ENCODE measurements around a stretch of chr16.

GRCh38 chr16:84986220-84986795 lies 25.0 kb downstream of the ZDHHC7 start:
- PRO-cap, 3 experiments: no peak in any of the 3 experiments
- RAMPAGE, long total RNA: no peak
- RRBS, 2 experiments: no CpG with 5 or more reads among the region's 20 CpGs

DNA sequence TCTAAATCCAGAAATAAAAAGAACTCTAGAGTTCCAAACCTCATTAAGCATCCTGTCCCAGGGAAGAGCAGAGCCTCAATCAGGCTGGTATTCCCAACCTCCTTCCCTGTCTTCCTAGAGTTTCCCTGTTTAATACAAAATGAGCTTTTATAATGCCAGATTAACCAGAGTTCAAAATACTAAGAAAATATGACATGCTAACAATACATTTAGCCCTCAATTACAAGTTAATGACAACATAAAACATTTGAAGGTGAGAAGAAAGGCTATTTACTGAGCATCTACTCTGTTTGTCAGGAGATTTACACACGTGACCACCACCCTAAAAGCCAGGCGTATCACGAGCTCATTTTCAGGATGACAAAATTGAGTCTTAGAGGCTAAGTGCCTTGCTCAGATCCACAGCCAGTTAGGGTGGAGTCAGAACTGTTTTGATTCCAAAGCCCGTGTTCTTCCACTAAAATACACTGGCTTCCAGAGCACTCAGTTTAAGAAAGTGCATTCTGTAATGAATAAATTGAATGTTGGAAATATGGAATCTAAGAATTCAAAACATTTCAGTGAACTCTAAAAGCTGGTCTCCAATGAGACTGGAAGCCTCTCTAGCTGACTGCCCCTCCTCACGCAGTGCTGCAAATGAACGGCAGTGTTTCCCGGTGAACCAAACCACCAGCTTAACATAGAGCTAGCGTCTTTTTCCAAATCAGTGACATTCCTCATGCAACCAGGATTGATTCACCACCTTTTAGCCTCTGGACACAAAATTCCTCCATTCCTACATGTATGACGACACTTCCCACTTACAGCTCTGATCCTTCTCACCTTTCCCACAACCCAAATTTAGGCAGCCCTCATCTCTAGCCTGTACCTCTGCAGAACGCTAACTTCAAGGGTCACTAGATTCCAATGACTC lies 6.0 kb downstream of the ZDHHC7 start:
- PRO-cap, 3 experiments: no peak in any of the 3 experiments
- RAMPAGE, long total RNA: no peak
- RRBS, 2 experiments: no CpG with 5 or more reads among the region's 10 CpGs

- PRO-cap, 3 experiments: no peak in any of the 3 experiments
- RAMPAGE, long total RNA: no peak
- RRBS, 2 experiments: no CpG with 5 or more reads among the region's 25 CpGs
These were observed 18.6 kb downstream of the CIBAR2 start for GRCh38 chr16:85093307-85094499.

- PRO-cap, 3 experiments: no peak in any of the 3 experiments
- RAMPAGE, long total RNA: no peak
- RRBS, 2 experiments: 26 to 33% methylated on average over 5 of the region's 23 CpGs
These were observed 125.9 kb upstream of the CIBAR2 start for GRCh38 chr16:85238102-85238730.

DNA sequence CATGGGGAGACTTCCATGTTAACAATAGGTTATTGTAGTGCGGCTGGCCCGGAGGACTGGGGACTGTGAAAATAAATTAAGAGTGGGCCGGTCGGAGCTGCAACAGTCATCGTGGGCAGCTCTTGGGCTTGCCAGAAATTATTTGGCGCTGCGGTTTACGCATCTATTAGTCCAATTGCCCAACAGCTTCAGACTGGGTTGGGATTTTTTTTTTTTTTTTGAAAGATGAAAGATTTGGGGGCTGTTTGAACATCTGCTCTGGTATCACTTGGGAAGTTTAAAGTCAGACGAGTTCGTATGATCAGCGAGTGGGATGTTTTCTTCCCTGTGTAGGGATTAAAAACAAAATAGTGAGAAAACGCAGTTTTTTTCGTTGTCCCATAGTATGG lies 174.2 kb upstream of the CIBAR2 start:
- PRO-cap, 3 experiments: no peak in any of the 3 experiments
- RAMPAGE, long total RNA: no peak
- RRBS, 2 experiments: 17% methylated on average over 1 of the region's 13 CpGs; no CpG with 5 or more reads in 1 of the 2 experiments

- PRO-cap, 3 experiments: no peak in any of the 3 experiments
- RAMPAGE, long total RNA: no peak
- RRBS, 2 experiments: no CpG with 5 or more reads among the region's 4 CpGs
These were observed 176.6 kb upstream of the CIBAR2 start for GRCh38 chr16:85288958-85289284.

DNA sequence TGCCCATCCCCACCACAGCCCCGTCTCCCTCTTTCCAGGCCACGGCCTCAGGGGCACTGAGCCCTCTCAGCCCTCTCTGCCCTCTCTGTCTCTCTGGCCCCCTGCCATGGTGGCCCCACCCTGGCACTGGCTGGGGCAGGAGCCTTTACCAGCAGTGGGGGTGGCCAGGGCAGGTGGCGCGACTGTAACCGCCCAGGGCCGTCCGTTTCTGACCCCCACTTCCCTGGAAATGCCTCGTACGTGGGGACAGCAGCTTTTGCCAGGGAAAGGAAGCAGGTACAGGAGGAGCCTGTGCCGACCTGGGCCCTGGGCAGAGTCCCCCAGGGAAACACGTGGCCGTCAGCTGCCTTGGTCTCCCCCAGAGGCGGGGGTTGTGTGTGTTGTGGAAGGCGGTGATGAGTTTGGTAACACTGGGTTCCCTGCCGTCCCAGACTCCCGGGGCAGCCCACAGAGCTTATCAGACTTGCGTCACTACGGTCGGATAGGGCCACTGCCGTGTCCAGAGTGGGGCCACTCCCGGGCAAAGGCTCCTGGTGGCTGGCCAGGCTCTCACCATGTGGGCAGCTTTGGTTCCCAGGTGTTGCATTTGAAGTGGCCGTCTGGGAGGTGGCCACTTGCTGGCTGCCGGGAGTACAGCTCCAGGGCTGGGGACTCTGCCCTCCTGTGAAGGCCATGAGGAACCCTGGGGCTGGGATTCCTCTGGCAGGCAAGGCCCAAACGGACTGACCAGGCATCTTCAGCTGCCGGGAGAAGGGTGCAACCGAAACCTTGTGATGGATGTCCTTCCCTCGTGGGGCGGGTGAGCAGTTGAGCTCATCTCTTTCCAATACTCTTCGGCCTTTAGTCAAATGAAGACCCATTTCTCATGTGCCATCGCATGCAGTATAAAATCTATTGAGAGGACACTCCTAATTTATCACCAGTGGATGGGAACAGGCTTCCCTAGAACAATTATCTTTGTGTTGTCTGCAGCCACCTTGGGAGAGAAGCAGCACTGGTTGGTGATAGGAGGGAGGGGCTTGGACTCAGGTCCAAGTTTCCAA lies 249.5 kb upstream of the CIBAR2 start:
- PRO-cap, 3 experiments: no peak in any of the 3 experiments
- RAMPAGE, long total RNA: no peak
- RRBS, 2 experiments: 42 to 49% methylated on average over 8 of the region's 30 CpGs

DNA sequence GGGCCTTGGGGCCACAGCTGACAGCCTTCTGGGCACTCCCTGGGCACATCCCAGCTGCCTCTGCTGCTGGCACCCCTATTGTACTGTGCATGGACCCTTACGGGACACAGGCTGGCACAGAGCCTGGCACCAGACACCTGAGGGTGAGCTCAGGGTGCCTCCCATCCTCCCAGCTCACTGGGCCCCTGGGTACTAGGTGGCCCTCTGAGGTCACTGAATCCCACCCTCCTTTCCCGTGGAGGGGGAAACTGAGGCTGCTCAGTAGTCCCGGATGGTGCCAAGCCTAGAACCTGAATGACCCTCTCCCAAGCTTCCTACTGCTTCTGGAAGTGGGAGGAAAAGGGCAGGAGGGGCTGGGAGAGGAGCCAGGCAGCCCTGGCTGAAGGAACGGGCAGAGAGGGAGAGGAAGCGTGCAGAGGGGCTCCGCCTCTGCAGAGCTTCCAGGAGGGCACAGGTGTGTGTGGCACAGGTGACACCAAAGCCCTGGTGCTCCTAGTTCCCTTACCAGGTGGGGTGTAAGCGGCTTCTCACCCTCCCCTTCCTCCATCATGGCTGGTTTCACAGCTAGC lies 241.5 kb upstream of the GSE1 start:
- PRO-cap, 3 experiments: no peak in any of the 3 experiments
- RAMPAGE, long total RNA: no peak
- RRBS, 2 experiments: no CpG with 5 or more reads among the region's 7 CpGs

DNA sequence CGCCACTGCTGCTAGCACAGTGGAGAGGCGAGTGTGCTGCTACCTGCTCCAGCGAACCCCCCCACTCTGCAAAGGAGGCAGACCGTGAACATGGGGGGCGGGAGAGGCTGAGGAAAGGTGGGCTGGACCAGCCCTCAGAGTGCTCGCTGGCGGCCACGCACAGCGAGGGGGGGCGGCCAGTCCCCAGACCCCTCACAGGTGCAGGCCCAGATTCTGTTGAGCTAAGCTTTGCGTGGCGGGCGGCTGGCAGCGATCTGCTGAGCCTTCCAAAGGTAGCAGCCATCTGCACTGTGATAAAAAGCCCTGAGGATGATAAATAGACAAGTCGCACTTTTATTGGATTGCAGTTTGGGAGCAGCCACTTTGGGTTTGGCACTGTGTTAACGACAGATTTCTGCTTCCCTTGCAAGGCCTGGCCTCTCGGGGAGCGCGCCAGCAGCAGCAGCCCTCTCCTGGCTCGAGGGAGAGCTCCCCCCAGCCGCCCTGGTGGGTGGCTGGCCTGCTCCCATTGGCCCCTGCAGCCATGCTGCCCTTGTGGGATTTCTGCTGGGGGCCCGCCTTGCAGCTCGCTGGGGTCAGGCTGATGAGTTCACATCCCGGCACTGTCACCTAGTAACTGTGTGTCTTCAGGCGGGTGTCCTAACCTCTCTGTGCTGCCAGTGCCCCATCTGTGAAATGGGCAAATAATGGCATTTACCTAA lies 167.7 kb upstream of the GSE1 start:
- PRO-cap, 3 experiments: no peak in any of the 3 experiments
- RAMPAGE, long total RNA: no peak
- RRBS, 2 experiments: no CpG with 5 or more reads among the region's 25 CpGs

GRCh38 chr16:85459490-85460353 lies 153.4 kb upstream of the GSE1 start:
- PRO-cap, 3 experiments: no peak in any of the 3 experiments
- RAMPAGE, long total RNA: no peak
- RRBS, 2 experiments: no CpG with 5 or more reads among the region's 14 CpGs

DNA sequence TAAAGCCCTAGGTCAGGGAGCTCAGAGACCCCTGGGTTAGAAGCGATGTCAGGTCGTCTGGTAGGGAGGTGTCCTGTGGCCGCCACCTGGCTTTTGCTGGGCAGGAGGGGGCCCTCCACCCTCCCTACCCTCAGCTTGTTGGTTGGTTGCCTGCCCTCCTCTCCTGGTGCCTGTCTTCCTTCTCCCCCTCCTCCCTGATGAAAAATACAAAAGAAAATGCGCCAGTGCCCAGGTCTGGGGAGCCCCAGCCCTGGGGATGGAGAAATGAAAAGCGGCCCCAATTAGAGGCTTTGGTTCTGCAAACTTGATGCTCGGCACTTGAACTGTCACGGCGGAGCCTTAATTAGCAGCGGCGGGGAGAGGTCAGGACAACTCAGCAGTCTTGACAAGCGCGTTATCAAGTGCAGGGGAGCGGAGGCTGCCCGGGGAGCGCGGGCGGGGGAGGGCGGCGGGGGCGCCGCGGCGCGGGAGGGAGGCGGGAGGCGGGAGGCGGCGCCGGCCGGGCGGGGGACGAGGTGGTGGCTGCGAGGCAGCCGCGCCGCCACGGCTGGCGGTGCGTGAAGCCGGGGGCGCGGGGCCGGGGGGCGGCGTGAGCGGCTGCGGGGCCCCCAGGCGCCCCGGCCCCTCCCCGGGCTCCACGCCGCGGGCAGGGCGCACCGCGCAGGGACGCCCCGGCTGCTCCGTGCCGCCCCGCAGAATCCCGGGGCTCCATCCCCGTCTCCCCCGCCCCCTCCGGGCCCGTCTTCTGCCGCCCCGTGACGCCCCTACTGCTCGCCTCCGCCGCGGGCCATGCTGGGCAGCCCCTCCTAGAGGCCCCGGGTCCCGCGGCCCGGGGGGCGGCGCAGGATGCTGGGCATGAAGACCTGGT lies 150.7 kb upstream of the GSE1 start:
- PRO-cap, 3 experiments: no peak in any of the 3 experiments
- RAMPAGE, long total RNA: no peak
- RRBS, 2 experiments: 4 to 8% methylated on average over 51 of the region's 79 CpGs

GRCh38 chr16:85578739-85579692 lies 34.1 kb upstream of the GSE1 start:
- PRO-cap, 3 experiments: no peak in any of the 3 experiments
- RAMPAGE, long total RNA: no peak
- RRBS, 2 experiments: 50 to 89% methylated on average over 3 of the region's 23 CpGs

- PRO-cap, 3 experiments: no peak in any of the 3 experiments
- RAMPAGE, long total RNA: no peak
- RRBS, 2 experiments: no CpG with 5 or more reads among the region's 12 CpGs
These were observed 23.1 kb upstream of the GSE1 start for GRCh38 chr16:85590033-85590434.

- PRO-cap, 3 experiments: no peak in any of the 3 experiments
- RAMPAGE, long total RNA: no peak
- RRBS, 2 experiments: no CpG with 5 or more reads among the region's 20 CpGs
These were observed 31.0 kb downstream of the GSE1 start for GRCh38 chr16:85643930-85644637.

- PRO-cap, 3 experiments: no peak in any of the 3 experiments
- RAMPAGE, long total RNA: no peak
- RRBS, 2 experiments: 93 to 97% methylated on average over 3 of the region's 26 CpGs
These were observed 32.4 kb downstream of the GSE1 start for GRCh38 chr16:85645315-85646187.

DNA sequence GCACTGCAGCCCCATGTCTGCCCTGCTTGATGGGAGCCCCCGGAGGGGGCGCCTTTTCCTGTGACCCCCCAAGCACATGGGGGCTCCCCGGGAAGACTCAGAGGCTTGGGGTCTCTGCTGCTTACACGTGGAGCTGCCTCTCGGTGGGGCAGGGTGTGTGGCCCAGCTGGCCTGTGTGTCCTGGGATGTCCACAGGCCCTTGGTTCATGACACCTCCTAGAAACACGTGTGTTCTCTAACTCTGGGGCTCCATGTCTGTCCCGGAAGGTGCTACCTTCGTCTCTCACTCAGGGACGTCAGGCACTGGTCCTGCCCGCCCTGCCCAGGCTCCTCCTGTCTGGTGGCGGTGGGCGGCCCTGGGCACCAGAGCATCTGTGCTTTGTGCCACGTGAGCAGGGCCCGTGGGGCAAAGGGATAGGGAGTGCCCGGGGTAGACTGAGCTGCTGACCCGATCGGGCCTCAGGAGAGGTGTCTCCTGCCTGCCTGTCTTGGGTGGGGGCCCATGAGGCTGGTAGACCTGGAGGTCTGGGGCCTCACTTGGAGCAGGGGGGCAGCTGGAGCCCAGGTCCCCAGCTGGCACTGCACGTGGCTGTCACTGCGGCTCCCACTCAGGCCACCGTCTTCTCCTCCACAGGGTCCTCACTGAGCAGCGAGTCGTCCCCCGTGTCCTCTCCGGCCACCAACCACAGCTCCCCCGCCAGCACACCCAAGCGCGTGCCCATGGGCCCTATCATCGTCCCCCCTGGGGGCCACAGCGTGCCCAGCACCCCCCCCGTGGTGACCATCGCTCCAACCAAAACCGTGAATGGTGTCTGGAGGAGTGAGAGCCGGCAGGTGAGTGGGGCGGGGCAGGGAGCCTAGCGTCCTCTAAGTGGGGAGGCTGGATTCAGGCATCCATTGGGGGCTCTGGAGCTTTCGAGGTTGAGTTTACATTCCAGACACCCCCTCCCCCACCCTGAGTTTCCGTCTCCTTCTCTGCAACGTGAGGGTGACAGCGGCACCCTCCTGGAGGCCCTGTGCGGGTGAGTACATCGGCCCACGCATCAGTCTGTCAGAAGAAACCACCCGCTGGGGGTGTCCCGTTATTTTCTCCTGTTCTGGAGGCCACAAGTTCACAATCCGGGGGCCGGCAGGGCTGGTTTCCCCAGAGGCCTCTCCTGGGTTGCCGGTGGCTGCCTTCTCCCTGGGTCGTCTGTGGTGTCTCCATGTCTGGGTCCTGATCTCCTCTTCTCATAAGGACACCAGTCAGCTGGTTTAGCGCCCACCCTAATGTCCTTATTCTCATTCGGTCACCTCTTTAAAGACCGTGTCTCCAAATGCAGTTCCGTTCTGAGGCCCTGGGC lies 35.3 kb downstream of the GSE1 start:
- PRO-cap, 3 experiments: no peak in any of the 3 experiments
- RAMPAGE, long total RNA: no peak
- RRBS, 2 experiments: 83 to 90% methylated on average over 4 to 5 of the region's 52 CpGs

- PRO-cap, 3 experiments: no peak in any of the 3 experiments
- RAMPAGE, long total RNA: no peak
- RRBS, 2 experiments: no CpG with 5 or more reads among the region's 14 CpGs
These were observed 5.4 kb downstream of the COX4I1 start for GRCh38 chr16:85804679-85805537.

GRCh38 chr16:85929153-85929964 lies 30.4 kb downstream of the IRF8 start:
- PRO-cap, 3 experiments: no peak in any of the 3 experiments
- RAMPAGE, long total RNA: no peak
- RRBS, 2 experiments: no CpG with 5 or more reads among the region's 25 CpGs

DNA sequence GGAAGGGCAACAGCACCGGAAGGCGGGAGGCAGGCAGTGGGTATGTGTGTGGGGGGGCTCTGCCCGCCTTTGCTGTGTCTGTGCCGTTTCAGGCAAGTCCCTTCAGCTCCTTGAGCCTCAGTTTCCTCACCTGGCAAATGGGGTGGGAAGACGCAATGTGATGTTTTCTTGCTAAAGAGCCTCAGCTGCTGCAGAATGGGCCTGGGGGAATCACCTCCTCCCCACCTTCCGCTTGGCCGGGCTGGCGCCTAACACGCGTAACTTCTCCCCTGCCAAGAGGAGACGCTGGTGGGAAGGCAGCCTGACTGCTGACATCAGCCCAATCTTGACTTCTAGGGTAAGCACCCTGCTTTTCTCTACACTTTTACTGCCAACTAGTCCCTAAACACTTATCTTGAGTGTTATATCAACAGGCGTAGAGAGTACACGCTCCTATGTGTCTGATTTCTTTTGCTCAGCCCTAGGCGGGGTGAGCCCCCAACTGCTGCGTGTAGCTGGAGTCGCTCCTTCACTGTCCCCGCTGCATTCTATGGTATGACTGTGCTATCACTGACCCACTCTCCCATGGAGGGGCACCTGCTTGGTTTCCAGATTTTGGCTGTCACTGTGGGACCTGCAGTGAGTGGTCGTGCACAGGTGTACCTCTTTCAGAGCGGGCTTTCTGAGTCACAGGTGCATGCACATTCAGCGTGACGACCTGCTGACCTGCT lies 33.1 kb downstream of the IRF8 start:
- PRO-cap, 3 experiments: no peak in any of the 3 experiments
- RAMPAGE, long total RNA: no peak
- RRBS, 2 experiments: no CpG with 5 or more reads among the region's 21 CpGs

DNA sequence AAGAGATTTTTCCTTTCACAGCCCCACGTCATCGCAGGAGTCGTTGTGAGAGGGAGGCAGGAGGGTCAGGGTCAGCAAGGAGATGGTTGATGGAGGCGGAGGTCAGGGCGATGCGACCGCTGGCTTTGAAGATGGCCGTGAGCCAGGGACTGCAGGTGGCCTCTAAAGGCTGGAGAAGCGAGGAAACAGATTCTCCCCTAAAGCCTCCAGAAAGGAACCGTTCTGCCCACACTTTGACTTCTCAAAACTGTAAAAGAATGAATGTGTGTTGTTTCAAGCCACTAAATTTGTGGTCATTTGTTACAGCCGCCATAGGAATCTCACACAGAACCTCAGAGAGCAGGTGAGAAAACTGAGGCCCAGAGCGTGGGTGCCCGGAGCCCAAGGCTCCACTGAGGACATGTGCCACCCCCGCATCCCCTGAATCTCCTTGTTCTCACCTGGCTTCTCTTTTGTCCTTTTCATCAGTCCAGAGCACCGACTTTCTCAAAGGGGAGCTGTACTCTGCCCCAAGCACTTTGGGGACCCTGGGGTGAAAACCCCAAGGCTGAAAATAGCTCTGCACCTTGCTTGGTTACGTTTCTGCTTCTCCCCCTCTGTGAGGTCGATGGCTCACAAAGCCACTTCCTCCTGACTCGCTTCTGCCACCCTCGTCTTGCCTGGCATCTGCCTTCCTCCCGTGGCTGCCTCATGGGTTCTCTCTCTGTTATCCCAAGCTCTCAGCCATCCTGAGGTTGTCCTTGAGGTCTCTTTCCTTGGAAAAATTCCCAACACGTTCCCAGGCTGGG lies 36.9 kb downstream of the IRF8 start:
- PRO-cap, 3 experiments: no peak in any of the 3 experiments
- RAMPAGE, long total RNA: no peak
- RRBS, 2 experiments: no CpG with 5 or more reads among the region's 21 CpGs